ENCODE results near the gene SVBP.

DNA sequence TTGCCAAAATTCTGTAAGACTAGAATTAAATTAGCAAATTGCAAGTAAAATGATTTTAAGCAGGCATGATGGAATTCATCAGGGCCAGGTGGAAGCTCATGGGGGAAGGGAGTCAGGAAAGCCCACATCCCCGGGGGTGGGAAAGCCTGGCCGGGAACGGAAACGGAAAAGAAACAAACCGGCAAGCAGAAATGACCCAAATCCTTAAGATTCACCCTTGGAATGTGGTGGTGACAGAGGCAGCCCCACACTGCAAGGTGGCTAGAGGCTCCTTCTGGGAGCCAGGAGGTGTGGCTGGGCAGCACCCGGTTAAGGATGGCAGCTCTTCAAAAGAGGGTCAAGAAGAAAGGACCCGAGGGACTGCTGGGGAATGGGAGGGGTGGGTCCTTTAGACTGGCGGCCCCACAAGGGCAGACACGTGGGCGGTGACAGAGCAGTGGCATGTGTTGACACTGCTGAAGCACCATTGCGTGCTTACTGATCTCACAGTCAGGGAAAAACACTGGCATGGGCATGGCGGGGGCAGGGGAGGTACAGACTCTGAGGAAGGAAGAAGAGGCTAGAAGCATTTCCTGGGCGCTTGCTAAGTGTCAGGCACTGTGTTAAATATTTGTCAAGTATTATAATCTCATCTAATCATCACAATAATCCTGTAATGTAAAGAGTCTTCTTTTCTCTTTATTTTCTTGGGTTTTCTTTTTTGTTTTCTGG is 165.5 kb upstream of the EDN2 start:
- RRBS: no CpG with 5 or more reads among the region's 13 CpGs

DNA sequence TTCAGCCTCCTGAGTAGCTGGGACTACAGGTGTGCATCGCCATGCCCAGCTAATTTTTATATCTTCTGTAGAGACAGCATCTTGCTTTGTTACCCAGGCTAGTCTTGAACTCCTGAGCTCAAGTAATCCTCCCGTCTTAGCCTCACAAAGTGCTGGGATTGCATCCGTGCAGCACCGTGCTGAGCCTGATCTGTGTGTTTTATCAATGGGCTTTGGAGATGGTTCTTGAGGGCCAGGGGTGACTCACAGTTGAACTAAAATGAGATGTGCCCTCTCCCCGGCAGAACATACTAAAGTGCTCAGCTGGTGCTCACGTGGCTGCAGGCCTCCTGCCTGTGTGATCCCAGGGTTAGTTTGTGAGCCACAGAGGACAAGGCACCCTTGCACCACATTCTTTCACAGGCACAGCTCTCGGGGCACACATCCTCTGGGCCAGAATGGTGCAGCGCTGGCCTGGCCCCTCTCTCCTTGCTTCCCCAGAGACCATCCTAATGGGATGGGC is 196.8 kb upstream of the EDN2 start:
- RRBS: no CpG with 5 or more reads among the region's 8 CpGs

DNA sequence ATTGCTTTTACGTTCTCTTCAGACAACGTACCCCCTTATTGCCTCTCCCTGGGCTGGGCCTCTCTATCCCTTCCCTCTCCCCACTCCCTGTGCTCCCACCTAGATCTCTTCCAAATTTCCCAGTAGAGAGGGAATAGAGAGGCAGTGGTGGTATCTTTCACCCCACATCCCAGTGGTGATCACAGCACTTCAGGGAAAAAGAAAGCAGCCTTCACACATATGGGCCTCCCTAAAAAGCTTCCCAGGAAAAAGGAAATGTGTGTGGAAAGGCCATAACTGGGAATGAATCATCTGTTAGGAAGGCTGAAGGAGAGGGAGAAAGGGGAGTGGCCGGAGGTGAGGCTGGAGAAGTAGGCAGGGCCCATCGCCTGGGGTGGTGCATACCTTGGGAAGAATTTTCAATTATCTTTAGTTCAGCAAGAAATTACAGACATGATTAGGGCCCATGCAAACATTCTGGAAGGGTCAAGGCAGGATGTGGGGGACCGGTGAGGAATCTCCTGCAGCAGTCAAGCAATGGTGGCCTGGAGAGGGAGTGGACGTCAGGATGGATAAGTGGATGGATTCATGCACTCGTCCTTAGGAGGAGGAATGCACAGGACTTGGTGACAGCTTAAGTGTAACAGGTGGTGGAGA is 18.1 kb downstream of the HIVEP3 start:
- RRBS: no CpG with 5 or more reads among the region's 7 CpGs

DNA sequence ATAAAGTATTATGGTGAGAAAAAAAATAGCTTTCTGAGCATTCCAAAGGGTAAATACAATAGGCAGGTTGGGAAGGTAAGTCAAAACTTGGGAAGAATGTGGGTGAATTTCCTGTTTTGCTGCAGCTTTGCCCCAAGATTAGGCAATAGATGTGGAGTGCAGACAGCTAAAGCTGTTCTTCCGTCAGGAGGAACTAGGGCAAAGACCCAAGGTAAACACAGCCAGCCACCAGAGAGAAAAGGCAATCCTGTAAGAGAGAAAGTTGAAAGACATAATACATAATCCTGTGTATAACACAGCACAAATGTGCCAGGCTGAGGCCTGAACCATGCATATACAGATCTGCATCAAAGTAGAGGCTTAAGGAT is 50.0 kb upstream of the GUCA2A start:
- RRBS: no CpG with 5 or more reads among the region's 1 CpG

DNA sequence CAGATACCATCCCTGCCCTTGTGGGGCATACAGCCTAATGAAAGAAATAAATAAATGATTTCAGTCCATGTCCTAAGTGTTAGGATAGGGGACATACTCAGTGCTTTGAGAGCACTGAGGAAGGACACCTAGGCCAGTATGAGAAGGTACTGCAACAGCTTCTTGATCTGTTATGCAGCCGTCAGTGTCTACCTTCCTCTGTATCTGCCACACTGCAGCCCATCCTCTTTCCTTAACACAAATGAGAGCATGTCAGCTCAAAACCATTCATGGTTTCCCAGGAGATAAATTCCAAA is 1.5 kb downstream of the ZMYND12 start:
- RRBS: no CpG with 5 or more reads among the region's 1 CpG

DNA sequence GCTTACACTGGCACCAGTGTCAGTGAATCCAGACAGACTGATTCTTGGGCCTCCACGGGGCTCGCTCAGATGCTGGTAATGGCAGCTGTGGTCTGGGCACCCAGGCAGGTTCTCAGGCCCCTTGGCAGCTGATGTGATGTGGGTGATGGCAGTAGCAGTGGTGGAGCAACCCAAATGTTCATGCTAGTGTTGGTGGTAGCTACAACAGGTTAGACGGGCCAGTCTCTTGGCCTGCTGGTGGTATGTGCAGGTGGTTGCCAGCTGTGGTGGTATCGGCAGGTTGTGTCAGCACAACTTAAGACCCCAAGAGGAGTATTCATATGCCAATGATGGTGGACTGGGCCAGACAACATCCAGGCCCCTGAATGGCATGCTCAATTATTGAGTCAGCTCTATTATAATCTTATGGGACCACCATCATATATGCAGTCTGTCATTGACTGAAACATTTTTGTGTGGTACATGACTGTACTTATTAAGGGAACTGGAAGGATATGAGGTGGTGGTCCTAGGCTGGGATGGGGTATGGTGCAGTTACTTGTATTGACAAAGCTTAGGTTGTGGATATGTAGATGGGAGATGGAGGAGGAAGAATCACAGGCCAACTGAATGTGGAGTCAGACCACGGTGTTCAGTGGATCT is 24.1 kb downstream of the CLDN19 start:
- RRBS: no CpG with 5 or more reads among the region's 5 CpGs

- RRBS: under 1% methylated on average over 20 of the region's 76 CpGs
Observed at GRCh38 chr1:42816839-42817882, at the start of gene SVBP. TSS of gene SVBP (minus strand) at chr1:42817397.

DNA sequence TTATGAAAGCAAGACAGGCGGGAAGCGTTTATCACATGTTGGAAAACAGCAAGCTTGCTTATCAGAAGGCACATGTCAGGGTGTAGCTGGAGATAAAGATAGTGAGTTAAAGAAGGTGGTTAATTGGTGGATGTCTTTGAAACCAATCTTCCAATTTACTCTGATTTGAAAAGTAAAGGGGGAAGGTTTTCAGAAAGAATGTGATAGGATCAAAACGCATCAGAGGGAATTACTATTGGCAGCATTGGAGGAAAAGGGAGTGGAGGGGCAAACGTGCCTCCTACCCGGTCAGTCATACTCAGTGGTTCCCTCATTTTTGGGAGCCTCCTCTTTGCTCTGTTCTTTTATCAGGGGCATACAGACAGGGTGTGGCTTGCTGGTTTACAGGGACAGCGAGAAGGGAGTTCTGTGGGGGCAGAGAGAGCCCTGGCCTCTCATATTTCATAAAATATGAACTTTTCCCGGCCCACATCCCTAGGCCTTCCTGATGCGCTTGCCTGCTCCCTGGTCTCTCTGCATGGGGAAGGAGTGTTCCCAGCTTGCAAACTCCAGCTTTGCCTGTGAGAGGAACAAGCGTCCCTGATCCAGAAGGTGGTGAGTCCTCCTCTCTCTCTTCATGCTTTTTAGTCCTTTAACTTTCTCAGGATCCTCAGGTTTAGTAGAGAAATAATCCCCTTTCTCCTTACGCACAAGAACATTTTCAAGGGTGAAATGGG is 8.1 kb upstream of the SVBP start:
- RRBS: no CpG with 5 or more reads among the region's 10 CpGs

- RRBS: no CpG with 5 or more reads among the region's 15 CpGs
Observed at GRCh38 chr1:42931766-42932663, 26.7 kb downstream of the SLC2A1 start.

DNA sequence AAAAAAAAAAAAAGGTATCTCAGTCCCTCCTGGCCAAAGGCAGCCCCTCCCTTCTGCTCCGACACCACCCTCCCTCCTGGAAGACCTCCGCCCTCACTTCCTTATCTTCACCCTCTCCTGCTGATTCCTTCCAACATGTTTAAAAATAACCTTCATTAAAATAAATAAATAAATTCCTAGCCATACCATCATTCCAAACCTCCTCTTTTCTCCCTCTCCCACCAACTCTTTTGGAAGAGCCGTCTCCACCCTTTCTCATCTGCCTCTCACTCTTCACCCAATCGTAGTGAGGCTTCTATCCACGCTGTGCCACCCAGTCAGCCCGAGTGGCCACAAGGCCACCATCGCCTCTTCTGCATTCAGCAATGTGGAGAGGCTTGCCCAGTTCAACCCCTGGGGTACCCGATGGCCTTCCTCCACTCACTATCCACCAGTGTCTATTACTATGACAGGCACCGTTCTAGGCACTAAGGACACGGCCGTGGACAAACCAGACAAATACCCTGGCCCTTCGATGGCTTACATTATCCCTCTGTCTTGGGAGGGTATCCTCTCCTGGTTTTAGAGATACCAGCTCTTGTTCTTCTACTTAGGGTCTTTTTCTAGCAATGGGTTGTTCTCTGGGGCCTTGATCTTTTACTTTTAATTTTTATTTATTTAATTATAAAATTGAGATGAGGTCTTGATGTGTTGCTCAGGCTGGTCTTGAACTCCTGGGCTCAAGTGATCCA is 18.5 kb downstream of the SLC2A1 start:
- RRBS: no CpG with 5 or more reads among the region's 12 CpGs

DNA sequence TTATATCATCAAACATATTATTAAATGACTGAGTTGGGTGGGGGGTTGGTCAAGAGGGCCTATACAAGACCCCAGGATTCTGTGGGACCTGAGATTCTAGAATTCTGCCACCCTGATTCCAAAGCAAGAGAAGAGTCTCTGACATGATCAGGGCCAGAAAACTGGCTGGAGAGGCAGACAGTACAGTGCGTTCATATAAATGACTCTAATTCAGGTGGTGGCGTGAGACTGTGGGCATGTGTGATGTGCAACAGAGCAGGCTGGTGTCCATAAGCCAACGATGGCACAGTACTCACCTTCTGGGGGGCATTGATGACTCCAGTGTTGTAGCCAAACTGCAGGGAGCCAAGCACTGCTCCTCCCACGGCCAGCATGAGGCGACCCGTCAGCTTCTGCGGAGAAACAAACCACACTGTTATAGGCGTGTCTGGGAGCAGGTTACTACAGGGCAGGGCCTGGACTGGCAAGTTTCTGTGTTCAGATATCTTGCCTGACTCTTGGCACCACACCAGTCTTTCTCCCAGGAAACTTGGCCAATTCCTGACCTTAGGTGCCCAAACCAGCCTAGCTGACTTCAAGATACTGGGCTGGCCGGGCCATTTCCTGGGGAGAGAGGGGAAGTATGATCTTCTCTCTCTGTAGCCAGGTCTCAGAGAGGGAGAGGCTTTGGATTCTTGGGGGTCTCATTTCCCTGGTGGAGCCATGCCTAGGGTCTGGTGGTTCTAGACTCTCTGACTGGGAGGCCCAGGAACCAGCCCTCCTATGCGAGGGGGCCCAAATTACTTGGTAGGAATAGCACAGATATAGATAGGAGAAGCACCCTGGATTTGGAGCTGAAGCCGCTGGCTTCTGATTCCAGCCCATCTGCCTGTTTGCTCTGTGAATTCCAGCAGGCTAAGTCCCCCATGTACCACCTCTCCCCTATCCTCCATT is 15.5 kb downstream of the SLC2A1 start:
- RRBS: no CpG with 5 or more reads among the region's 11 CpGs

GRCh38 chr1:42963678-42964476 is 5.2 kb upstream of the SLC2A1 start:
- RRBS: no CpG with 5 or more reads among the region's 12 CpGs

- RRBS: no CpG with 5 or more reads among the region's 10 CpGs
Observed at GRCh38 chr1:43058399-43058858, 89.3 kb upstream of the CFAP144 start.

DNA sequence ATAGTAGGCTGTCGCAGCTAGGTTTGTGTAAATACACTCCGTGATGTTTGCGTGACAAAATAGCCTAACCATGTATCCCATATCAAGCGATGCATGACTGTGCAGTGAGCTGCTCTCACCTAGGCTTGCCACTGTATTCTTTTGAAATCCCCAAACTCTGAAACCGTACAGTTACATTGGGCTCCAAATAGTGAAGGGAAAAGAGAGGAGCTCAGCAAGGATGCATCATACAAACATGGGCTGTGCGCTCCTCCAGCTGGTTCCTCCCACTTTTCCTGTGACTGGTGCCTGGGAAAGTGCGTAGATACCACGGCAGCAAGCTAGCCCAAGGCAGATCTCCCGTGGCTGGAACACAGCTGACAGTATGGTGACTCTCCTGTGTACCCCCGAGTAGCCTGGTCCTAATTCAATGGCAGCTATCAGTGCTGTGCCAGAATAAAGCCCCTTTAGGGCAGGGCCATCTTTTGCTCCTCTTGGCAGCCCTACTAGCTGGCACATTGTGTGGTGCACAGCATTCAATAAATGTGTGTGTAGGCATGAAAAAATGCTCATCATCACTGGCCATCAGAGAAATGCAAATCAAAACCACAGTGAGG is 35.5 kb downstream of the CFAP57 start:
- RRBS: no CpG with 5 or more reads among the region's 10 CpGs

DNA sequence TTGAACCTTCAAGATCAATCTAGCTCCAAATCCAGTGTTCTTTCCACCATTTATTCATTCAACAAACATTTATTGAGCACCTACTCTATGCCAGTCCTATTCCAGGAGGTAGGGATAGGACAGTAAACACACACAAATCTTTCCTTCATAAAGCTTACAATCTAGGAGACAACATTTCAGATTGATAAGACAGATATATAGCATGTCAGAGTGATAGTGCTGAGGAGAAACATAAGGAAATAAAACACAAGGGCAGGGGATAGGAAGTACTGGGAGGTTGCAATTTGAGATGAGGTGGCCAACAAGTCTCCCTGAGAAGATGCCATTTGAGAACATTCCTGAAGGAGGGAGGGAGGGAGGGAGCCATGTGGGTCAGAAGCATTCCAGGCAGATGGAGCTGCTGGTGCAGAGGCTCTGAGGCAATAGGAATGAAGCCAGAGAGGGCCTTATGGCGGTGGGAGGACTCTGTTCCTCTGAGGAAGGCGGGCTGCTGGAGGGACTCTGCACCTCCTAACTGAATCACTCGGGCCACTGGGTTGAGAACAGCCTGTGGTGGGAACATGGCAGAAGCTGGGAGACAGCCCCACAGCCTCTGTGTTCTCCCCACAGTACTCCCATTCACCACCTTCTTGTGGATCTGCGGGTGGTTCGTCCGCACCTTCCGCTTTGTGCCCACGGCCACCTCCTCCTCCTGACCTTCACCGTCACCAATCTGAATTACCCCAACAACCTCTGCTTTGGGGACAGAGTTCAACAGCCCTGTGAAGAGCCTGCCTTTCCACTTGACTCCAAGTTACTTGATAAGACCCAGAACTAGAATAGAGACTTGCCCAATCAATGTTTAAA is 2.6 kb upstream of the TMEM125 start:
- RRBS: no CpG with 5 or more reads among the region's 9 CpGs

DNA sequence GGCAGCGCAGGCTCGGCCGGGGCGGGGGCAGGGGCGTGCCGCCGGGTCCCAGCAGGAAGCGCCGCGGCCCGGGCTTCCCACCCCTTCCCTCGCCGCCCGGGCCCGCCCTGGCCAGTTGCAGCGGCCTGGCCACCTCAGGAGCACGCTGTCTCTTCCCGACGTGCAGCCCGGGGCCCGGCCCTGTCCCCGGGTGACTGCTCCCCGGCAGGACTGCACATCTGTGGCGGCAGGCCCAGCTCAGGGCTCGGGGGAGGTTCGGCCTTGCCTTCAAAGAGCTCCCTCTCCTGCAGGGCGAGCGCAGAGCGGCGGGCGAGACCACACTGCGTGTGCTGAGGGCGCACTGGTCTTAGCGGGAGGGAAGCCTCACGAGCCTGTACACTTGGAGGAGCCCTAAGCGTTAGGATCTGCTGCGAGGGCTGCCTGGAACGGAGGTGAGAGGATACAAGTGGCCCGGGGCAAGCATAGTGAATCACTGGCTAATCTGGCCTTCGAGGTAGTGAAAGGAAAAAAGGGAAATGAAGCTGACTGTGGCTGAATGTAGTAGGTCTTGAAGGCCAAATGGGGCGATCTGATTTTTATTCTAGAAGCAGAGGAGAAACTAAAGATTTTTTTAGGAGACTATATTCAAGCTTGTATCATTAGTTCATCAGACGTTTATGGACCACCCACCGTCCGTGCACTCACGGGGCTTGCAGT is 436 bp upstream of the ELOVL1 start:
- RRBS: 1% methylated on average over 7 of the region's 45 CpGs

- RRBS: 3% methylated on average over 3 of the region's 17 CpGs
Observed at GRCh38 chr1:43390075-43390322, 300 bp downstream of the SZT2 start.

GRCh38 chr1:43448095-43448783 is 5.5 kb downstream of the HYI start:
- RRBS: 100% methylated on average over 1 of the region's 21 CpGs

GRCh38 chr1:43529214-43529503 is 1.5 kb upstream of the PTPRF start:
- RRBS: no CpG with 5 or more reads among the region's 6 CpGs

DNA sequence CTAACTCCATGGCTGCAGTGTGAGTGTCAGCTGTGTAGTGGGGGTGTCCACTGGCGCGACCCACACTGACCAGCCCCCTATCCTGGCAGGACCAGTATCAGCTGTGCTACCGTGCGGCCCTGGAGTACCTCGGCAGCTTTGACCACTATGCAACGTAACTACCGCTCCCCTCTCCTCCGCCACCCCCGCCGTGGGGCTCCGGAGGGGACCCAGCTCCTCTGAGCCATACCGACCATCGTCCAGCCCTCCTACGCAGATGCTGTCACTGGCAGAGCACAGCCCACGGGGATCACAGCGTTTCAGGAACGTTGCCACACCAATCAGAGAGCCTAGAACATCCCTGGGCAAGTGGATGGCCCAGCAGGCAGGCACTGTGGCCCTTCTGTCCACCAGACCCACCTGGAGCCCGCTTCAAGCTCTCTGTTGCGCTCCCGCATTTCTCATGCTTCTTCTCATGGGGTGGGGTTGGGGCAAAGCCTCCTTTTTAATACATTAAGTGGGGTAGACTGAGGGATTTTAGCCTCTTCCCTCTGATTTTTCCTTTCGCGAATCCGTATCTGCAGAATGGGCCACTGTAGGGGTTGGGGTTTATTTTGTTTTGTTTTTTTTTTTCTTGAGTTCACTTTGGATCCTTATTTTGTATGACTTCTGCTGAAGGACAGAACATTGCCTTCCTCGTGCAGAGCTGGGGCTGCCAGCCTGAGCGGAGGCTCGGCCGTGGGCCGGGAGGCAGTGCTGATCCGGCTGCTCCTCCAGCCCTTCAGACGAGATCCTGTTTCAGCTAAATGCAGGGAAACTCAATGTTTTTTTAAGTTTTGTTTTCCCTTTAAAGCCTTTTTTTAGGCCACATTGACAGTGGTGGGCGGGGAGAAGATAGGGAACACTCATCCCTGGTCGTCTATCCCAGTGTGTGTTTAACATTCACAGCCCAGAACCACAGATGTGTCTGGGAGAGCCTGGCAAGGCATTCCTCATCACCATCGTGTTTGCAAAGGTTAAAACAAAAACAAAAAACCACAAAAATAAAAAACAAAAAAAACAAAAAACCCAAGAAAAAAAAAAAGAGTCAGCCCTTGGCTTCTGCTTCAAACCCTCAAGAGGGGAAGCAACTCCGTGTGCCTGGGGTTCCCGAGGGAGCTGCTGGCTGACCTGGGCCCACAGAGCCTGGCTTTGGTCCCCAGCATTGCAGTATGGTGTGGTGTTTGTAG is 27.7 kb upstream of the KDM4A start:
- RRBS: no CpG with 5 or more reads among the region's 35 CpGs